Pericardium fibroblast (primary cell): ENCODE results near the genes TPSB2, TPSAB1, CLCN7 and MAPK8IP3.

DNA sequence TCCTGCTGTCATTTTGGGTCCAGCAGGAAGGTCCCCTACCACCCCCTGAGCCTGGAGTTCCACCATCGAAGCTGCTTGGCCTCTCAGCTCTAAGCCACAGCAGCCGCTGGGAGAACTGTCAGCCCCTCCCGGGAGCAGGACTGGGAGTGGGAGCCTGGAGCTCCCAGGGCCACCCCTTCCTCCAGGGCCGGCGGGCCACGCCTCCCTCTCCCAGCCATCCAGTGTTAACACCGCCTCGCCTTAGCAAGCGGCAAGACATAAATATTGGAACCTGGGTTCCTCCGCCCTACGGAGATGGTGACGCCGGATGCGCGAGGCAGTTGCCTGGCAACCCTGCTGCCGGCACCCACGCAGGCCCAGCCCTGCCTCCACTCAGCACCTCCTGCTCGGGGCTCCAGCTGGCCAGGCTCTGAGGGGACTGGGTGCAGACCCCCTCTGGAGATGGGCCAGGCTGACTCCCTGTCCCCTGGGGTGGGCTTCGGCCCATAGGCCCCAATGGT, 27.5 kb upstream of the CACNA1H start:
- RAMPAGE, long total RNA = no peak

DNA sequence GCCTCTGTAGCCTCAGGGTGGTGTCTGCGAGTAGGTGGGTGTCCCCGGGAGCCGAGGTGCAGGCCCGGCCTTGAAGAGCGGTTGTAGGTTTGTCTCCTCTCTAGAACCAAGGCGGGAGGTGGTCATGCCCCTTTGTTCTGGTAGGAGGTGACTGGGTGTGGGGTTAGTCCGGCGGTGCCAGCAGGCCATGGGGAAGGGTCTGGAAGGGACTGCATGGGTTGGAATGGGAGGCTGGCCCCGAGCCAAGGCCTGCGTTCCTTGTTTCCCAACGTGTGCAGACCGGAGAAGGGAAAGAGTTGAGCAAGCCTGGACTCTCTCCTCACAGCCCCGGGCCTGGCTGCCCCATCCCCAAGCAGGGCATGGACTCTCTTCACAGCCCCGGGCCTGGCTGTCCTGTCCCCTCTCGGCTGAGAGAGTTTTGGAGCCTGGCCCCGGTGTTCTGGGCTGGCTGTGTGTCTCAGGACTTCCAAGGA, 2.4 kb downstream of the CACNA1H start:
- RAMPAGE, long total RNA = no peak

DNA sequence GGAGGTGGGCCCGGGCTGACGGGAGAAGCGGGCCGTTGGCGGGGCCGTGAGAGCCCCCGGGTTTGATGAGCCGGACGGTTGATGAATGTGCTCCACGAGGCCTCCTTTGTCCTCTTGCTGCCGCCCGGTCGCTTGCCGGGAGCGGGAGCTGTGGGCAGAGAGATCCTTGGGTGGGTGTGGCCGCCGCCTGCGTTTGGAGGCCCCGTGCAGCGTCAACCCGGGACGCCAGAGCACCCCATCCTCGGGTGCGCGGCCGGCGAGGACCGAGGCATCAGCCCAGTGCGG, 7.7 kb downstream of the CACNA1H start:
- RAMPAGE, long total RNA = no peak

GRCh38 chr16:1220801-1221645, 4.0 kb downstream of the TPSG1 start:
- RAMPAGE, long total RNA = no peak

DNA sequence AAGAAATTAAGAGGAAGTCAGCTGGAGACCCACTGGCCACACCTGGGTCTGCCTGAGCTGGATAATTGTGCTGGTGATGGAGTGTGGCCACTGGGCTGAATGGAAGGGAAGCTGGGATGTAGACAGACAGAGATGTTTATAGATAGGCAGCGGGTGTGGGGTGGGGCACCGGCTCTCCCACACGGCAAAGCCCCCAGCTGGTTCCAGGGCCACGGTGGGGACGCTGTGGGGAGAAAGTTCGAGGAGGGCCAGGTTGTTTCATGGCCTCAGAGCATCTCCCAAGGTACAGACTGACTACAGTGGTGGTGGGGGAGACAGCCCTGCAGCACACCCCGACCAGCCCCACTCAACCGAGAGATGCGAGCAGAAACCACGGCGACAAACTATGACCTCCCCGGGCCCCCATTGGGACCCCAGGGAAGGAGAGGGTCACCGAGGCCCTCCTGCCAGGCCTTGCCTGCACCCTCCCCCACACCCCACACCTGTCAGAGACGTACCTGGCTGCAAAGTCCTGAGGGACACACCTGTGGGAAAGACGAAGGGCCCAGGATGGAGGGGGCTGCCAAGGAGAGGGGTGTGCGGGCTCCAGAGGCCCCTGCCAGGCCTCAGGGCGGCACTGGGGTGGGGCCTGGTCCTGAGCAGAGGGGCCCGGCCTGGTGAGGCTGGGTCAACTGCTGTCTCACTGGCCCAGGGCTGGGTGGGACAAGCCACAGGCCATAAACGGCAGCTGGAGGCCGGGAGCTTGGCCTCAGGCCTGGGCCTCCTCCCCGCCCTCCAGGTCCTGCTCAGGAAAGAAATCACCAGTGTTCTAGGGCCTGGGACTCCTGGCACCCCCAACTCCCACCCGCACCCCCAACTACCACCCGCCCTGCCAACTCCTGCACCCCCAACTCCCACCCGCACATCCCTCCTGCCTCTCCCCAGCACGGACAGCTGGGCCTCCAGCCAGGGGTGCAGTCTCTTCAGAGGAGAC, 677 bp downstream of the TPSG1 start:
- RAMPAGE, long total RNA = no peak

DNA sequence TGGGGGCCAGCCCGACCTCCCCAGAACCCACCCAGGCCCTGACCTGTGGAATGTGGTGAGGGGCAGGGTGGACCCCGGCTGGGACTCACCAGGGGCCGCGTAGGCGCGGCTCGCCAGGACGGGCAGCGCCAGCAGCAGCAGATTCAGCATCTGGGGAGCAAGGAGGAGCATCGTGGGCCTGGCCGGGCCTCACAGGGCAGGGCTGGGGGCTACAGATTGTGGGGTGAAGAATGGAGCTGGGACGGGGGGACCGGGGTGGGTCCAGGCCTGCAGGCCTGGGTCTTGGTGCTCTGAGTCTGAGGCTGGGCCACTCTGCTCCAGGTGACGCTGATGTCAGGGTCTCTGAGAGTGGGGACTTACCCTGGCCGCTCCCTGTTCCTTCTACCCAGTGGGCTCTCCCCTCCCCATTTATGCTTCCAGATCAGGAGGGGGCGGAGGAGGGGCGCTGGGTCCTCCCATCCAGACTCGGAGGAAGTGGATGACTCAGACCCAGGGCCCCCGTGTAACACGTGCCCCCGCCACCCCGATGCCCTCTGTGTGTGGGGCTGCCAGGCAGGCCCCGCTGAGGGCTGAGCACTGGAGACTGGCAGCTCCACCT, at the start of gene TPSB2:
TSS of gene TPSB2 (minus strand) at position 383 of the 598 bp plus-strand sequence.
- RAMPAGE, long total RNA = no peak

GRCh38 chr16:1240439-1240998, at the start of gene TPSAB1:
TPSAB1 (plus strand) TSS chr16:1240705.
- RAMPAGE, long total RNA = no peak

DNA sequence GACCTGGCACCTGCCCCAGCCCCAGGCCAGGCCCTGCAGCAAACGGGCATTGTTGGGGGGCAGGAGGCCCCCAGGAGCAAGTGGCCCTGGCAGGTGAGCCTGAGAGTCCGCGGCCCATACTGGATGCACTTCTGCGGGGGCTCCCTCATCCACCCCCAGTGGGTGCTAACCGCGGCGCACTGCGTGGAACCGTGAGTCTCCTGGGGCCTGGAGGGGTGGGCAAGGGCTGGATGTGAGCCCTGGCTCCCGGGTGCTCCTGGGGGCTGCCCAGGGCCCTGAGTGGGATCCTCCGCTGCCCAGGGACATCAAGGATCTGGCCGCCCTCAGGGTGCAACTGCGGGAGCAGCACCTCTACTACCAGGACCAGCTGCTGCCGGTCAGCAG, 620 bp downstream of the TPSD1 start:
- RAMPAGE, long total RNA = no peak

DNA sequence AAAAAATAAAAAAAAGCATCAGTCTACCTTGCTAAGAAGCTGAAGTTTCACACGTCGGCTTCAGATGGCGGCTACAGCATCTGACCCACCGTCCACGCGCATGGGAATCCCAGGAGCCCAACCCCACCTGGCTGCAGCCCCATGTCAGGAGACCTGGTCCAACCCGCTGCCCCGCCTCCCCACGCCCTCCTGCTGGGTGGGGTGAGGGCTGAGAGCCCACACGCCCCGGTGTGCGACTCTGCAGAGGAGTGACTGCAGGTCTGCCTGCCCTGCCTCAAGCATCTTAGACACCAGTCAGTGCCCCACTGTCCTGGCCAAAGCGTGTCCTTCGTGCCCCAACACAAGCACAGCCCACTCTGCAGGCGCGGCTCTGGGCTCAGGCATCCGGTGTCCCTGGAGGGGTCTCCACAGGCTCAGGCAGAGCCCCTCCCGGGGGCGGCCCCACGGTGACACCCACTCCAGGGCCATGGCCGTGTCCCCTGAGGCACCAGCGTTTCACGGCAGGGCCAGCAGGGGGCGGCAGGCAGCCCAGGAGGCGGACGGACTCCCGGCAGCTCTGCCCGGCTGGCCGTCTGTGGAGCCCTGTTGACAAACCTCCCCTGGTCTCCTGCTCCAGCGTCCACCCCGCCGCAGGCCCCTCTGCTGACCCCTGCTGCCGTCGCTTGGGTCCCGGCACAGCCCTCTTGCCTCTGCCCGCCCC, 8.7 kb upstream of the UBE2I start:
- RAMPAGE, long total RNA = no peak

- RAMPAGE, long total RNA = no peak
Observed at GRCh38 chr16:1310815-1311382, 1.5 kb downstream of the UBE2I start.

DNA sequence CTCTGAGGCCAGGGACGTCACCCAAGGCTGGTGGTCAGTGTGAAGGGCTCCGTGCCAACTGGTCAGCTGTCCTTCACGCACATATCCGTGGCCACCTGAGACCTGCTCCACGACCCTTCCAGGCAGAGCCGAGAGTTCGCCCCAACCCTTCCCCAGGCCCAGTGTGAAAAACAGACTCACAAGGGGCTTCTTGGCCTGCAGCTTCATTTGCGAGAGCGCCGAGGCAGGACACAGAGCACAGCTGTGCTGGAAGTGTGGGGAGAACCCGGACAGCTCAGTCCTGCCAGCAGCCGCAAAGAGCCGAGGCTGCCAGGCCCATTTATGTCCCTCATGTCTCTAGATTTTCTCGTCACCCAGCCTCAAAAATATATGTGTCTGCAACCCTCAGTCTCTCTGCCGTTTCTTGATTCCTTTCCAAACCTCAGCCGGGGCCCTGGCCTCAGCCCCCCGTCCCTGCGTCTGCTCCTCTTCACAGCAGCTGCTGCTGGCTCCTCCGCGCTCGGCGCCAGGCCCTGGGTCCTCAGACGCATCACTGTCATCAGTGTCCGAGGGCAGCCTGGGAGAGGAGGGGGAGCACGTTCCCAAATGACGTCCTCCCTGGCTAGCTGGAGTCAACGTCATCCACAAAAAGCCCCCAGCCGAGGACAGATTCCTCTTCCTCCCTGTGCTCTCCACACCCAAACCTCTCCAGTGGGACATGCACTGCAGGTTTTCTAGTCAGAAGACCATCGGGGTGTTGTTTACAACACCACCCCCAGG, 2.4 kb downstream of the TSR3 start:
- RAMPAGE, long total RNA = no peak

DNA sequence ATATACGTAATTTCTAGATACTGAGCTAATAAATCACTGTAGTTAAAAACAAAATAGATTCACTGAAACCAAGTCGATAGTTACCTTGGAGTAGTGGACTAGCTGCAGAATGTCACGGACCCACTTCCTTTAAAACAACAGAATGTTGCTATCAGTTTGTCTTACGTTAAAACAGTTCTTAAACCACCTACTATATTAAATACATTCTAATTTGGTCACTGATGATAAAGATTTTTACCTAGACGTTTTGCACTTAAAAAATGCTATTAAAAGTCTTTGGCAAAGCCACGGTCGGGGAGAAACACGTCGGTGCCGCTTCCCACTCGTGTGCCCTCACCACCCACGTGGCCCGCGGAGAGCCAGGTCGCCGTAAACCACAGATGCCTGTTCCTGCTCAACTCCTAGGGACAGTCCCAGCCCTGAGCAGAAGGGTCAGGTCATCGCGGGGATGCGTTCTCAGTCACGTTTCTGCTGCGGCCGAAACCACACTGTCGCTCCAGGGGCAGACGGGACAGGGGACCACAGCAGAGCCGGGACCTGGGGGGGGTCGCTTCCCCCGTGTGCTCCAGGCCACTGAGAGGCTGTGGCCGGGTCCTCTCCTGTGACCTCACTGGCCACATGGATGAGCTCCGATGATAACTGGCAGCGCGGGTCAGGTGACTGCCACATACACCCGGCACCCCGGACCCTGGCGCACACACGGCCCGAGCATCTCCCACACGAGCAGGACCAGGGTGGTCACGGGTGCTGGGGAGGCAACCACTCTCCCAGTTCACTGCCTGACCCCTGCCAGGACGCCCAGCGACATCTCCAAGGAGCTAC, 12.6 kb downstream of the GNPTG start:
- RAMPAGE, long total RNA = no peak

- RAMPAGE, long total RNA = no peak
Observed at GRCh38 chr16:1365825-1366506, 14.2 kb downstream of the GNPTG start.

DNA sequence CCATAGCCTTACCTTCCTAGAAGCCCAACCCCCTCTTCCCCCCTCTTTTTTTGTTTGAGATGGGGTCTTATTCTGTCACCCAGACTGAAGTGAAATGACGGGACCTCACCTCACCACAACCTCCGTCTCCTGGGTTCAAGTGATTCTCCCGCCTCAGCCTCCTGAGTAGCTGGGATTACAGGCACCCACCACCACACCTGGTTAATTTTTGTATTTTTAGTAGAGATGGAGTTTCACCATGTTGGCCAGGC, 22.2 kb downstream of the UNKL start:
- RAMPAGE, long total RNA = no peak

- RAMPAGE, long total RNA = no peak
Observed at GRCh38 chr16:1474871-1475783, at the start of gene CLCN7. CLCN7 (minus strand) TSS chr16:1475028.

DNA sequence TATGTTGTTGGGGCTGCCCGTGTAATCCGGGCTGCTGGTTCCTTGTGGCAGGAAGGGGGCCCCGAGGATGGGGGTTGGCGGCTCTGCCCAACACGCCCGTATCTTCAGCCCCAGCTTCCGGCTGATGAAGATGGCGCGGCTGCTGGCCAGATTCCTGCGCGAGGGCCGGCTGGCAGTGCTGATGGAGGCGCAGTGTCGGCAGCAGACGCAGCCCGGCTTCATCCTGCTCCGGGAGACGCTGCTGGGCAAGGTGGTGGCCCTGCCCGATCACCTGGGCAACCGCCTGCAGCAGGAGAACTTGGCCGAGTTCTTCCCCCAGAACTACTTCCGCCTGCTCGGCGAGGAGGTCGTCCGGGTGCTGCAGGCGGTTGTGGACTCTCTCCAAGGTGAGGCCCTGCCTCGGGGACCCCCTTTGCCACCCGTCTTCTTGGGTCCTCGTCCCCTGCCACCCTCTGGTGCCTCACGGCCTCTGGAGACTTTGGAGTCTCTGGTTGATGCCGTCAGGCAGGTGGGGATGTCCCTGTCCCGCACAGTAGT, 2.1 kb downstream of the TELO2 start:
- RAMPAGE, long total RNA = no peak

DNA sequence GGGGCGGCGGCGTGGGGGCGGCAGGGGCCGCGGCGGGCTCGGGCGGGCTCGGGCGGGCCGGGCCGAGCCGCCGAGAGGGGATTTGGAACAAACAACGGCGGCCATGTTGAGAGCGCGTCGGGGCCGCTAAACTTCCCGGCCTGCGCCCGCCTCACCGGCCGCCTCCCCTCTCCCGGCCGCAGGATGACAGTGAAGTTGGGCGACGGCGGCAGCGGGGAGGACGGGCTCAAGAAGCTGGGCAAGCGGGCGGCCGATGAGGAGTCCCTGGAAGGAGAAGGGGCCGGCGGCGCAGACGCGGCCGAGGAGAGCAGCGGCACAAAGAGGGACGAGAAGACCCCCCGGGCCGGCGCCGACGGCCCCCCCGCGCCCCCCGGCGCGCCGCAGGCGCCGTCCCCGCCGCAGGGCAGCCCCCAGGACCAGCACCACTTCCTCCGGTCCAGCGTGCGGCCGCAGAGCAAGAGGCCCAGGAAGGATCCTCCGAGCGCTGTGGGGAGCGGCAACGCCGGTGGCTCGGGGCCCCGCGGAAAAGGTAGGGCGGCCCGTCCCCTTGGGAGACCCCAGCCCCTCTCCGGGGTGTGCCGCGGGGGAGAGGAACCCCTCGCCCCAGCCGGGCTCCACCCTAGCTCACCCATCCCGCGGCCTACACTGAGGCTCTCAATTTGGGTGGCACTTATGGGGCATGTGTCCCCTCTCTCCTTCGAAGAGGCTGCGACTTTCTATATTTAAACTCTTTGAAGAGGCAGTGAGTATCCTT, 2.5 kb downstream of the CRAMP1 start:
- RAMPAGE, long total RNA = no peak

DNA sequence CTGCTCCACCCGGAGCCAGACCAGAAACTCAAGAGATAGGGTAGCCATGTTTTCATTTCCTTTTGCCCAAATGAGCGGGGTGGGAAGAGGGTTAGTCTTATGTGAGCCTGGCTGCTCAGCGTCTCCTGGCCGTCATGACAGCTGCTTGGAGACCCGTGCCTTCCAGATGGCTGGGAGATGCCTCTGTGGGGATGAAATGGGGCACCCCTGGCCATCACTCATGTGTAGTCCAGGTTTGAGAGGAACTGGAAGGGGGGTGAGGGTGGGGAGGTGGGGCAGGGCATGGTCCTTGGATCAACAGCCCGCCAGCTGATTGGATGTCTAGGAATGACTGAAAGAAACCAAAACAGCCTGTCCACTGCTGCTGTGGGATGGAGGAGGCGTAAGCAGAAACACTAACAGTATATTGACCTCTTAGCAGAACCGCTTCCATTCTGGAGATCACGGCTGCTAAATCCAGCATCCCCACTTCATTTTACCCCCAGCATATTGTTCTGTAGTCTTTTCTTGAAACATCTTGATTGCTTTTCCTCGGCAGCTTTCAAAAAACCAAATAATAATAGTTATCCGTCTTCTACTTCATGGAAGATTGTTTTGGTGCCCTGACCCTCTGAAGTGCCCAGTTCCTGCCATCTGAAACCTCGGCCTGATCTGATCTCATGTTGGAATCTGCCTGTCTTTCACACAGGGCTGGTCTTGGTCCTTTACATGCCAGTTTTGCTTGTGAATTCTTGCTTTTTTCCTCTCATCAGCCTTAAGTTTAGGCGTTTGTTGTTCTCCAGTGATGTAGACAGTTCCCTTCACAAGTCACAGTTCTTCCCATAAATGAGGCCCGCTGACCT, 6.8 kb upstream of the MAPK8IP3 start:
- RAMPAGE, long total RNA = no peak

DNA sequence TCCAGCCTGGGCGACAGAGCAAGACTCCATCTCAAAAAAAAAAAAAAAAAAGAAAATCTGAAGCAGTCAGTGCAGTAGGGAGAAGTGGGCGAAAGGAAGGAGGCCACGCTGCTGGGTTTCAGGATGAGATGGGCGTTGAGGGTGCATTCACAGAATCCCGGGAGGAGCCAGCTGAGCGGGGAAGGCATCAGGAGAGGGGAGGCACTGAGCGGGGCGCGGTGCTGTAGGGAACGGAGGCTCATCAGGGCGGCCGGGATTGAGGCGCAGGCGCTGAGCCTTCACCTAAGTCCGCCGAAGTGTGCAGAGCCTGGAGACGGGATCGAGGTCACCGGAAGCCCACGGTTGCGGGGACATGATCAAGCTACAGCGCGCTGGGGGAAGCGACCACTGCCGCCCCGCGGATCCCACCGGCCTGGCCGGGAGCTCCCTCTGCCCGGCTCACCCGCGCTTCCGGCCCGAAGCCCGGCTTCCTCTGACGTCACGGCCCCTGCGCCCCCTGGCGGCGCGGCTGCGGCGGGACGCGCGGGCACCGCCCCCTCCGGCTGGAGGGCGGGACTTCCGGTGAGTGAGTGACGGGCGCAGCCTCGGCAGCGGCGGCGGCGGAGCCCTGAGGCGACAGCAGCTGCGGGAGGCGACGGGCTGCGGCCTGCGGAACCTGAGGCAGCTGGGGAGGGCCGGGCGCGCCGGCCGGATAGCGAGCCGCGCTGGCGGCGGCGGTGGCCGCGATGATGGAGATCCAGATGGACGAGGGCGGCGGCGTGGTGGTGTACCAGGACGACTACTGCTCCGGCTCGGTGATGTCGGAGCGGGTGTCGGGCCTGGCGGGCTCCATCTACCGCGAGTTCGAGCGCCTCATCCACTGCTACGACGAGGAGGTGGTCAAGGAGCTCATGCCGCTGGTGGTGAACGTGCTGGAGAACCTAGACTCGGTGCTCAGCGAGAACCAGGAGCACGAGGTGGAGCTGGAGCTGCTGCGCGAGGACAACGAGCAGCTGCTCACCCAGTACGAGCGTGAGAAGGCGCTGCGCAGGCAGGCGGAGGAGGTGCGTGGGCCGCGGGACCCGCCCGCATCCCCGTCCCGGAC, at the start of gene MAPK8IP3:
TSS of gene MAPK8IP3 (plus strand) at position 581 of the 1,084 bp plus-strand sequence.
- RAMPAGE, long total RNA = no peak

DNA sequence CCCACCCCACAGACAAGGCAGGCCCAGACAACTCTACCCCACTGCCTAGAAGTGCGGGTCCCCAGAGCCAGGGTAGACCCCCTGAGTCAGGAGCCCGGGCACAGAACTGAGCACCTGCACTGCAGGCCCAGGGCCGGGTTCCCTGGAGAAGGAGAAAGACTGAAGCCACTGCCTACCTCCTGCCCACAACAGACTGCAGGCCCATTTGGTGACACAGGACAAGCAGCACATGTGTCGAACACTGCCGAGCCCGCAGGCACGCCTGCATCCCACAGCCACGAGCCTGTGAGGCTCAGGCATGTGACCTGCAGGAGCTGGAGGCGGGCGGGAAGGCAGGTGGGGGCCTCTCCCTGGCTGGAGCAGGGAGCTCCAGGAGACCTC, 2.8 kb downstream of the SPSB3 start:
- RAMPAGE, long total RNA = no peak